LHCN-M2 (cell line): Measurements from ENCODE around the gene POU2AF1.

DNA sequence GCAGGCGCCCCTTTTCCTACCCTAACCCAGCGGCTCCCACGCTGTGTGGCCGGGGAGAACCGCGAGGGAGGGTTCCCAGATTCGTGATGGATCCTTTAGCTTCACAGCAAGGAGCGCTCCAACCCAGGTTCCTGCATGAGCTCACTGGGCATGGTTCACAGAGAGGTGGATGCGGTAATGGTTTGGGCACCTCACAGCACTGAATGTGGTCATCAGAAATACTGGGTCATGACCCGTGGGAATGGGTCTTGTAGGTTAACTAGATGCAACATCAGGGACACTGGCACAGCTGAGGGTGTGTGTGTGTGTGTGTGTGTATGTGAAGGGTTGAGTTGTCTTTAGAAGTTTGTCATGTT, 921 bp downstream of the RAB39A start:
- RAMPAGE, long total RNA = no peak

- RAMPAGE, long total RNA = no peak
Observed at GRCh38 chr11:108107003-108107841, 14.1 kb upstream of the ACAT1 start.

DNA sequence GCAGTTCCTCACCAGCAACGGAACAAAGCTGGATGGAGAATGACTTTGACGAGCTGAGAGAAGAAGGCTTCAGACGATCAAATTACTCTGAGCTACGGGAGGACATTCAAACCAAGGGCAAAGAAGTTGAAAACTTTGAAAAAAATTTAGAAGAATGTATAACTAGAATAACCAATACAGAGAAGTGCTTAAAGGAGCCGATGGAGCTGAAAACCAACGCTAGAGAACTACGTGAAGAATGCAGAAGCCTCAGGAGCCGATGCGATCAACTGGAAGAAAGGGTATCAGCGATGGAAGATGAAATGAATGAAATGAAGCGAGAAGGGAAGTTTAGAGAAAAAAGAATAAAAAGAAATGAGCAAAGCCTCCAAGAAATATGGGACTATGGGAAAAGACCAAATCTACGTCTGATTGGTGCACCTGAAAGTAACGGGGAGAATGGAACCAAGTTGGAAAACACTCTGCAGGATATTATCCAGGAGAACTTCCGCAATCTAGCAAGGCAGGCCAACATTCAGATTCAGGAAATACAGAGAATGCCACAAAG, 38.8 kb downstream of the ATM start:
- RAMPAGE, long total RNA = no peak

DNA sequence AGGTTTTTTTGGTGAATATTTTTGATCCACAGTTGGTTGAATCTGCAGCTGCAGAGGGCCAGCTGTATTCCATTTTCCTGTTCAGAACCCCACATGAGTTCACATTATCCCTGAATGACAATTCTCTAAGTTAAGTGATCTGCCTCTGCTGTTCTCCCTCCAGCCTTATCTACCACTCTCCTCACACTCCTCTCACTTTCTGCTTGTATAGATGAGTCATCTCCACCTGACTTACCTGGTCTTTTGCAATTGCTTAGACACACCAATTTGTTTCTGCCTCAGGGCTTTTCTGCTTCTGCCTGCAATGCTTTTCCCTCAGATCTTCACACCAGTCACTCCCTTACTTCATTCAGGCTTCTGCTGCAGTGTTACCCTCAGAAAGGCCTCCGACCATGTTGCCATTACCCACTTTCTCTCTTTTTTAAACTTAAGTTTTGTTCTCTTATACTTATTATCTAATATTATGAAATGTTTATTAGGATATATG, 118.1 kb downstream of the ATM start:
- RAMPAGE, long total RNA = no peak

- RAMPAGE, long total RNA = no peak
Observed at GRCh38 chr11:108722854-108723682, 58.2 kb downstream of the DDX10 start.

GRCh38 chr11:108809933-108810513, 145.2 kb downstream of the DDX10 start:
- RAMPAGE, long total RNA = no peak

DNA sequence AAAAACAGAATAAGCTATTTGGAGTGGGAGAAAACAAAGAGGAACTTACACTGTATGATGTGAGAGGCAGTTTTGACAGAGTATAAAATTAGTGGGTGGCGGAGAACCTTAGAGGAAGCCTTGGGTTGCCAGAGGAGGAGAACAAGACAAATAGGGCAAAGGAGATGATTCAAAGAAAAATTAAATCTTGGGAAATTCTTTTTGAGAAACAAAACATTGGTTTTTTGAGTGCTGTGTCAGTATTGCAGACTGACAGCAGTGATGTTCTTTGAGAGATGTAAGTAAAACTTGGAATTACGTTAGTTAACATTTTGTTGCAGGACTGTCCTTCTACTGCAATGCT, 285.0 kb downstream of the C11orf87 start:
- RAMPAGE, long total RNA = no peak

- RAMPAGE, long total RNA = no peak
Observed at GRCh38 chr11:109747746-109748469, 325.9 kb downstream of the C11orf87 start.

- RAMPAGE, long total RNA = no peak
Observed at GRCh38 chr11:109972424-109972798, 120.8 kb upstream of the ZC3H12C start.

GRCh38 chr11:110070098-110070496, 23.1 kb upstream of the ZC3H12C start:
- RAMPAGE, long total RNA = no peak

DNA sequence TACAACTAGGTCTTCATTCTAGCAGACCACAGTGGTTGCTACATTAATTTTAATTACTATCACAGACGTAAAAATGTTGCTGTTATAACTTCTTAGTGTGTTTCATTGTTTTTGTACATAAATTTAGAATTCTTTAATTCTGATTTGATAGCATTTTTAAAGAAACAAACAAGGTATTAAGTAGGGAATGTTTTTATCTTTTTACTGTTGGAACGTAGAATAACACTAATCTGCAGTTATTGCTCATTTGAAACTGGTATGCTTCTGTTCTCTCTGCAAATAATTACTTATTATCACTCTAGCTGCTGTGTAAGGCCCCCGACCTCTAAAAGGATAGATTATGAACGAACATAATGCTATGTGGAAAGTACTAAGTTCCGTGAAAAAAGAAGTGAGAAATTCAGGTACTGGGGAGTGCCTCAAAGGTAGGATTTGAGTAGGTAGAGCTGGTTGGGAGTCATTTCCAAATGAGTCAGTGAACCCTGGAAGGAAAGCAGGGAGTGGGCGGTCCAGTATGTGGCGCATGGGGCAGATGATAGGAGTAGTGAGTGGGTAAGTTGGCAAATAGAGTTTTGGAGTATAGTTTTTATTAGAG, 2.2 kb downstream of the ZC3H12C start:
- RAMPAGE, long total RNA = no peak

- RAMPAGE, long total RNA = no peak
Observed at GRCh38 chr11:110710803-110711419, 1.3 kb downstream of the ARHGAP20 start.

- RAMPAGE, long total RNA = no peak
Observed at GRCh38 chr11:111329603-111330221, 31.4 kb downstream of the POU2AF3 start.

DNA sequence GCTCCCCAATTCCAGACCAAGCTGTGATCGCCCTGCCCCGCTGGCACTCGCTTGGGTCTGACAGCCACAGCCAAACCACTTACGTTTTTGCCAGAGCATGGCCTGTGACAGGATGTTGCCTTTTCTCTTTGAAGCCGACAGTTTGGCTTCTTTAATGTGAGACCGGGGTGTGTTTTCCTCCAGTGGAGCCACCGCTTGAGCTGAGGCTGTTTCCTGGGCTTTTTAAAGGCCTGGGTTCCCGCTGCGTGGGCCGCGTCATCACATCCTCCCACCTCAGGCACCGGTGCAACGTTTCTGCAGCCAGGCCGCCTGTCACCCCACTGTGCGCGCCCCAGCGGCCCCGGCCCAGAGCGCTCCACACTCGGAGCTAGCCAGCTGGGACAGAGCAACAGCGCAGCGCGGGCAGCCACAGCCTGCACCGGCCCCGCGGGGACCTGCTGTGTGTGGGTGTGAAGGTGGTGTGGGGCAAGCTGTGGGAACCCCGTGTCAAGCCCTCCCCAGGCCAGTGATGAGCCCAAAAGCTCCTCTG, at the start of gene POU2AF1:
Gene POU2AF1 (minus strand): TSS at position 197 of the 529 bp plus-strand sequence.
- RAMPAGE, long total RNA = no peak

GRCh38 chr11:111413658-111414902, 35.0 kb upstream of the POU2AF1 start:
- RAMPAGE, long total RNA = no peak

DNA sequence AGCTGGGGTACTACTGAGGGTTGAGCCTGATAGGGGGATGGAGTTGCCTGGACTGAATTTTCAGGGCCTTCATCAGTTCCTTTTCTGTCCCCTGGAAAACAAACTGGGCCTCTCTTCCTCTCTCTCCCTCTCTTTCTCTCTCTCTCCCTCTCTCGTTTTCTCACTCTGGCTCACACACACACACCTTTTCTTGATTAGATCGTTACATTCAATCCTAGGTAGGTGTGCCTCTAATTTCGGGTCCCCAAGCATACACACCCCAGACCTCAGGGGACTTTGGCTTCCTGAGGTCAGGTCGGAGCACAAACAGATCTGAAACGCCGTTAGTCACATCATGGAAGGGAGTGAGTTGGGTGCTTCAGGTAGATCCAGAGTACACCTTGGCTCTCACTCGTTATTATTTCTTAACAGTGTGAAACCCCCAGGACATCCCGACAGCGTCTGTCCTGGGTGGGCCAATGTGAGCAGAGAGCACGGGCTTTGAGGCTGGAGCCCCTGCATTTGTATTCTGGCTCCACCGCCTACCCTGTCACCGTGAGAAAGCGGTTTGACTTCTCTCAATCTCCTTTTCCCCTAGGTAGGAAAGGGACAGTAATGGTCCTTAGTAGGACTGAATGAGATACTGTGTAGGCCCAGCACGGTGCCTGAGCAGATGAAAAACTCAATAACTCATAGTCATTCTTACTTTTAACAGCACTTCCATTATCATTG, 37.3 kb upstream of the POU2AF1 start:
- RAMPAGE, long total RNA = no peak

GRCh38 chr11:111416892-111417556, 37.9 kb upstream of the POU2AF1 start:
- RAMPAGE, long total RNA = no peak

- RAMPAGE, long total RNA = no peak
Observed at GRCh38 chr11:111561826-111562072, 21.2 kb downstream of the LAYN start.

DNA sequence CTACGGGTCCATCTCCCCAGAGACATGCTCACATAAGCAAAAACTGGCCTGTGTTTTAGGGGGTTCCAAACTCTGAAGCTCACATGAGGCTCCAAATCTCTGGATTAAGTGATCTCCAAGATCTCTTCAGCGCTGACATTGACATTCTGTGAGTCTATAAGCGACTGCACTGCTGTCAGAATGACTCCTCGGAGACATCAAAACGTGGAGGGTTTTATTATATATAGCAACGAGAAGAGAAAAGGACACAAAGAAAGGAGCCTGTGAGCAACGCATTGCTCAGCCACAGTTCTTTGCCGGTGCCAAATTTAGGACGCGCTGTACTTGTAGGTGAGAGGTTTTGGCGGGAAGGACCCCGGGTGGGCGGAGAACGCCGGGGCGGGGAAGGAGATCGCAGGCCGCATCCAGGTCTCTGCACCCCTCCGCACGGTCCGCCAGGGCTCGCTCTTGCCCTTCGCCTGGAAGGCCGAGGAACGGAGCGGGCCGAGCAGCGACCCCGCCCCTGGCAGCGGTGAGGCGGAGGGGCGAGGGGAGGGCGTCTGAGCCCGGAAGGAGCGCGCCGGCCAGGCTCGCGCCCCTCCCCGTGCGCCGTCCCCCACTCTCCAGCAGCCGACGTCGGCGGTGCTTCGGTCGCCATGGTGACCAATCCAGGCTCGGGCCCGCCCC, 413 bp upstream of the SIK2 start:
- RAMPAGE, long total RNA = no peak

DNA sequence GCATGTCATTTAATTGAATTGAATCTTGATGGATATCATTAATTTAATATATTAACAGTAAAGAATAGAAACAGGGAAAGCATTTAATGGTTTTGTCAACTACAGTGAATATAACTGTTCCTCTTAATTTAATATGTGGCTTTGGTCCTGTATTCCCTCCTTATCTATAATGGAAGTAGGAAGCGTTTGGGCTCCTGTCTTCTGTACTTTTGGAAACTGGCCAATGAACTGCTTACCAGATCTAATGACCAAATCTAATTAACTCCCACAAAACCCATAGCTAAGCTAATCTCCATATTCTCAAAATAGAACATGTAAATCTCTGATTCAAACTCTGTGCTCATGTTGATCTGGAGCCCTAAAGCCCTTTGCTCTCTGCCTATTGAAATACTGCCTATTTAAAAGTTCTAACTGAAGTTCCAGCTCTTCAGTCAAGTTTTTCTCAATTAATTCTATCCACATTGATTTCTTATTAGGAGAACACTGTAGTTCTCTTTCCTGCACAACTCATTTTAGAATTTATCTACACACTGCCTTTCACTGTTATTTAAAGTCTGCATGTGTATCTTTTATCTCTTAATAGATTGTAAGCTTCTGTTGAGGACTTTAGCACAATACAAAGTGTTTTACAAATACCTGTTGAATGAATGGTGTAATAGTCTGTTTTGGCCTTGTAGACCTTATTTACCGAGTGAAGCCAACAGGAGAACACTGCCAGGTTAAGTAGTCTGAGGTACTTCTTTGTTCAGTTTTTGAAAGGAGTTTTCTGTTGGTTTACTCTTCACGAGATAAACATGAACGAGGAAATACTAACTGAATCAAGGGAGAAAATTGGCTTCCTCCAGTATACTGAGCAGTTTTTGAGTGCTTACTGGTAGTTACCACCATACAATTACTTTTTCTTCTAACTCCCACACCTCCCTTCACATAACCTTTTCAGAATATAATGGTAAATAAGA, 30.8 kb downstream of the SIK2 start:
- RAMPAGE, long total RNA = no peak